Measurements from ENCODE around the gene COPS7B.

- PRO-cap, result no peak
- RAMPAGE, long total RNA, 3 experiments, result no peak in any of the 3 experiments
Observed at GRCh38 chr2:230873627-230874308, 9.0 kb downstream of the ITM2C start.

DNA sequence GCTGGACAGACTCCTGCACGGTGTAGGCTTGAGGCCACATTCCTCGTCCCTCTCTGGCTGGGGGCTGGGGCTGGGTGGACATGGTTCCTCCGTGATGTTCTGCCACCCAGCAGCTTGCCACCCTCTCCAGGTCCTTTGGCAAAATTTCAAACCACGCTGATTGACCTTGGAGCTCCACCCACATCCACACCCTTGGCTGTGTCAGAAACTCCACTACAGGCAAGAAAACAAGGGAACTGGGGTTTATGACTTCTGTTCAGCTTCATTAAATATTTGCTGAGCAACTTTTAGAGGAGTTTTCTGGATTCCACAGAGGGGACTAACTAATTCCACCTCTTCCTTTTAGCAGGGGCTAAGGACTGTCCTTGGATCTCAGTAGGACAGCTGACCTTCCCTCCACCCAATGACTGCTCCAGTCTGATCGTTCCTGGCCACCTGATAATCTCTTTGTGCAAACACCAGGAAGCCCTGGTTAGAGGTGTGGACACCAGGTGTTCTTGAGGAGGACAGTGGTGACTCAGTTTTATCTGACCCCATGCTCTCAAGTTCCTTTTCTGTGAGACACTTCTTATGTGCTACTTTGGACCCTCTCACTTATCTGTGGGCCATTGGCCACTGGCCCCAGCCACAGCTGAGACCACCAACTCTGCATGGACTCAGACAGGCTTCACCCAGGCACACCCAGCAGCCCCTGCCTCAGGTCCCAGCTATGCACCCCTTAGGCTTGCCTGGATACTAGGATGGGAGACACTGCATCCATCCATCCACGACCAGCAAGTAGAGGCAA lies 29.2 kb downstream of the GPR55 start:
- PRO-cap, result no peak
- RAMPAGE, long total RNA, 3 experiments, result no peak in any of the 3 experiments

GRCh38 chr2:230943632-230944031 lies 18.6 kb upstream of the GPR55 start:
- PRO-cap, result no peak
- RAMPAGE, long total RNA, 3 experiments, result no peak in any of the 3 experiments

DNA sequence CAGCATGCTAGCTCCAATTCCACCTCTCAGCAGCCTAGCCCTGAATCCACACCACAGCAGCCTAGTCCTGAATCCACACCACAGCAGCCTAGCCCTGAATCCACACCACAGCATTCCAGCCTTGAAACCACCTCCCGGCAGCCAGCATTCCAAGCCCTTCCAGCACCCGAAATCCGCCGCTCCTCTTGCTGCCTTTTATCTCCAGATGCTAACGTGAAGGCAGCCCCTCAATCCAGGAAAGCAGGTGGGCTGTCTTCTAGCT lies 301 bp downstream of the SPATA3 start:
- PRO-cap, result no peak
- RAMPAGE, long total RNA, 3 experiments, result no peak in any of the 3 experiments

GRCh38 chr2:231190565-231191375 lies 7.7 kb upstream of the ARMC9 start:
- PRO-cap, result unidirectional peak, minus-strand start at chr2:231190615; unidirectional peak, minus-strand start at chr2:231190653
- RAMPAGE, long total RNA, 3 experiments, result no peak in any of the 3 experiments

GRCh38 chr2:231306815-231307559 lies 88.5 kb upstream of the B3GNT7 start:
- PRO-cap, result no peak
- RAMPAGE, long total RNA, 3 experiments, result no peak in any of the 3 experiments

GRCh38 chr2:231342200-231342951 lies 53.1 kb upstream of the B3GNT7 start:
- PRO-cap, result no peak
- RAMPAGE, long total RNA, 3 experiments, result no peak in any of the 3 experiments

GRCh38 chr2:231370964-231371720 lies 24.4 kb upstream of the B3GNT7 start:
- PRO-cap, result no peak
- RAMPAGE, long total RNA, 3 experiments, result no peak in any of the 3 experiments

DNA sequence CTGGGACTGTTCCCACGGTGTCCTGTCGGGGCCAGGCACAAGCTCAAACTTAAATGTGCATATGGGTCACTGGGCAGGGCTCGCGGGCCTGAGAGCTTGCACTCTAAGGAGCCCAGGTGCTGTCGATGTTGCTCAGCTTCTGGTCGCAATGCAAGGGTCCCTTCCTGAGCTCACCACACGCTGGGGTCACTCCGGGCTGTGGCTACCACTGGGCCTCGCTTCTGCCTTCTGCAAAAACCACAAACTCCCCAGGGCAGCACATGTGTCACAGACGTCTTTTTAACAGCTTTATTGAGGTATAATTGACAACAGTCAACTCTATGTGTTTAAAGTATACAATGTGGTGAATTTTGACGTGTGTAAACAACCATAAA lies 11.9 kb upstream of the B3GNT7 start:
- PRO-cap, result no peak
- RAMPAGE, long total RNA, 3 experiments, result no peak in any of the 3 experiments

DNA sequence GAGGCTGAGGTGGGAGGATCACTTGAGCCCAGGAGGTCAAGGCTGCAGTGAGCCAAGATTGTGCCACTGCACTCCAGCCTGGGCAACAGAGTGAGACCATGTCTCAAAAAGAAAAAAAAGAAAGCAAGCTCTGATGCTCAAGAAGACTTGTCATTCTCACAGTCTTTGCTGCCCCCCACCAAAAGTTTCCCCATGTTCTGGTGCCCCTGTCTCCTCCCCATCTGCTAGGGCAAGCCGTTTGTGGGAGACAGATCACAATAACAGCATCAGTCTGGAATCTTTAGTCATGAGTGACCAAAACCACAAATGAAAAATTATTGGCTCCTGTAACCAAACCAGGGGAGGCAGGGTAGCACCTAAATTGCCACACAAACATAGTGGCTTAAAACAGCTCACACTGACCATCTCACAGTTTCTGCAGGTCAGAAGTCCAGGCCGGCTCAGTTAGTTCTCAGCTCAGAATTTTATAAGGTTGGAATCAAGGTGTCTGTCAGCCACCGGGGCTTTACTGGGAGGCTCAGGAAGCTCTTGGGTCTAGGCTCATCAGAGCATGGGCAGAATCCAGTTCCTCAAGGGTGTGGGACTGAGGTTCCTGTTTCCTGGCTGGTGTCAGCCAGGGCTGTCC lies 9.1 kb upstream of the B3GNT7 start:
- PRO-cap, result no peak
- RAMPAGE, long total RNA, 3 experiments, result no peak in any of the 3 experiments

DNA sequence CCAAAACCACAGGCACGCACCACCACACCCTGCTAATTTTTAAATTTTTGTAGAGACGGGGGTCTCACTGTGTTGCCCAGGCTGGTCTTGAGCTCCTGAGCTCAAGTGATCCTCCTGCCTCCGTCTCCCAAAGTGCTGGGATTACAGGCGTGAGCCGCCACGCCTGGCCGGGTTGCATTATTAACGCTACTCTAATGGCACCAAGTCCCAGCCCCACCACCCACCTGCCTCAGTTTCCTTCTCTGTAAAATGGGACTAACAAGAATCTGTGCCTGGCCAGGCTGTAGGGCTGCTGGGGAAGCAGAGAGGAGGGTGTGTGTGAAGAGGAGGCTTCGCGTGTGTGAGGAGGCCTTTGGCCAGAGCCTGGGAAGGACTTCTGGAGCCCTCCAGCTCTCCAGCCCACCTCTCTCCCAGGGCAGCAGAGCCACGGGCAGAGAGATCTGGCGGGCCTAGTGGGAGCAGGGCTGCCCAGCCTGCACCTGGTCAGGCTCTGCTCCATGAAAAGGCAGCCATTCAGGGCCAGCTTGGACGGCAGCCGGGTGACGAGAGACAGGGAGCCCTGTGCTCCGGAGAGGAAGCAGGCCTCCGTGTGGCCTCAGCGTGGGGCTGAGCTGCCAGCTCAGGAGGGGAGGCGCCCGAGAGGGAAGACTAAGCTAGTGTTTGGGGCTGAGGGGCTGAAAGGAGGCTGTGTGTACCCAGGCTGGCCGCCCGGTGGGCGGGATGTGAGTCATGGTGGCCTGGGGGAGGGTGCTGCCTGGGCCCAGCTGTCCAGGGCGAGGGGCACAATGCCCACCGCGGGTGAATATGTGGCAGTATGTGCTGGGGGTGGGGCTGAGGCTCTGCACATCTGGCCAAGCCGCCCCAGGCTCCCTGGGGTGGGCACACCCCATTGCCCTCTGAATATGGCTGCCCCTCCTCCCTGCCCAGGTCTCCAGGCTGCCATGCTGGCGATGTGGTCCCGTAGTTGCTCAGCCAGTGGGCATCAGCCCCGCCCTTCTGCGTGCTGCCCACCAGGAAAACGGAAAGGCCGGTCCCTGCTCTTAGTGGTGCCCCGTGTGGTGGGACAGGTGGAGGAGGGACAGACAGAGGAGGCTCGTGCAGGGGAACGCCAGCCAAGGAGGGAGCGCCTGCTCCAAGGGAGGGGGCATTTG lies 7.2 kb upstream of the B3GNT7 start:
- PRO-cap, result no peak
- RAMPAGE, long total RNA, 3 experiments, result no peak in any of the 3 experiments

GRCh38 chr2:231400929-231401764 lies 5.6 kb downstream of the B3GNT7 start:
- PRO-cap, result no peak
- RAMPAGE, long total RNA, 3 experiments, result no peak in any of the 3 experiments

DNA sequence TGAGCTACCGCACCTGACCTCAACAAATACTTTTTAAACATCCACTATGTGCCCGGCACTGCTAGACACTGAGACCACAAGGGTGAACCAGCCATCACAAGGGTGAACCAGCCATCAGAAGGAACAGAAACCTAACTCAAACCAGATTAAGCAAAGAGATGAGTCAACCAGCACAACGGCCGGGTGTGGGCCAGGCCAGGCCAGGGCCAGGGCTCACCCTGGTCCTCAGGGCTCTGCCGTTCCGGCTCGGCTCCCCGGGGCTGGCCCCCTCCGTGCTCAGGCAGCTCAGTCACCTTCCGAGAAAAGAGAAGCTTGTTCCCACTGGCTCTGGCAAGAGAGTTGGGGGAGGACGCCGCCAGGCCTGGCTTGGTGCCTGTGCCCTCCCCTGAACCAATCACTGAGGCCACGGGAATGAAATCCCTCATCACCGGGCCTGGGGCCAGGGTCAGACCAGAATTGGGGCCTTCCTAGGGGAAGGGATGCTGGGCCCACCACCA lies 4.5 kb downstream of the TEX44 start:
- PRO-cap, result no peak
- RAMPAGE, long total RNA, 3 experiments, result no peak in any of the 3 experiments

DNA sequence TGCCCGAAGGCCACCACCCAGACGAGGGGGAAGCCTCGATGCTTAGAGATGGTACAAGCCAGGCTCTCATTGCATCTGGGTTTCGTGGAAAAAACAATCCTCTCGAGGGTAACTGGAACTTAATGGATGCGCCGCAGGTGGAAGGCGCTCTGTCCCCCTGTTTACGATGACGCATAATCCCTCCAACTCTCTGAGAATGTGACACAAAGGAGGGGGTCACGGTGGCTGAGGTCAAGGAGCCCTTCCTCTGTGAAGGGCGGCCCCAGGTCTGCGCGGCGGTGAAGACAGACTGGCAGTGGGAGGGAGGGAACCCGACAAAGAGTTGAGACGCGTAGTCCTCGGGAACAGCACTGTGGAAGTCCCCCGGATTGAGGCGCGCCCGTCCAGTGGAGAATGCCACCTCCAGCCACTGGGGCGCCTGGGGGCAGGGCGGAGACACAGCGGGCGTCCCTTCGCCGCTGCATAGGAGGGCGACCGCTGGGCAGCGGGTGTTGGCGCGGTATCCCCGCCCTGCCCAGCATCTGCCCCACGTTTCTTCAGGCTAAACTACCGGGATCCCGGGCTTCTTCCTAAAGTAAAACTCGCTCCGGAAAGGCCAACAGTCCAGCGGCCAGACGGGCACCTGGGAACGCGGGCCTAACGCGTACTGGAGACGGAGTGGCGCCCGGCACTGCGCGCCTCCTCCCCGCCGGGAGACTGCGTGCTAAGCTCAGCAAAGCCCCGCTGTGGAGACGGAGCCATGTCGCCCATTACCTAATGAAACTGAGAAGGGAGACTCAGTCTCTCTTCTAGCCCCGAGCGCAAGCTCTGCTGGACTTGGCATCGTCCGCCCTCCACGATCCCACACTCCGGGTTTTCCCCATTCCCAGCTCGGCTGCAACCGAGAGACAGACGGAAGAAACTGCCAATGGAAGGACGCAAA lies 1.9 kb upstream of the PTMA start:
- PRO-cap, result bidirectional peak, plus-strand start at position 228 of the sequence, minus-strand start at position 163 of the sequence; bidirectional peak, plus-strand start at position 435 of the sequence, minus-strand start at position 352 of the sequence; bidirectional peak, plus-strand start at position 601 of the sequence, minus-strand start at position 571 of the sequence; bidirectional peak, plus-strand start outside the sequence, minus-strand start at position 882 of the sequence
- RAMPAGE, long total RNA, 3 experiments, result start-site peak on the plus strand in 2 of 3 experiments, centred at positions 430 to 471 of the sequence, 8 to 12 reads per replicate; start-site peak on the minus strand in 1 of 3 experiments, centred at position 858 of the sequence, 6 reads per replicate

GRCh38 chr2:231709644-231710027 lies 1.3 kb downstream of the PTMA start:
- PRO-cap, result bidirectional peak, plus-strand start at chr2:231709914, minus-strand start at chr2:231709845
- RAMPAGE, long total RNA, 3 experiments, result no peak in any of the 3 experiments

- PRO-cap, result no peak
- RAMPAGE, long total RNA, 3 experiments, result no peak in any of the 3 experiments
Observed at GRCh38 chr2:231713481-231714509, 5.5 kb downstream of the PTMA start.

GRCh38 chr2:231785936-231787234 lies at the start of gene COPS7B:
TSS of gene COPS7B (plus strand) at chr2:231786445.
- PRO-cap, result unidirectional peak, plus-strand start at chr2:231786445
- RAMPAGE, long total RNA, 3 experiments, result start-site peak on the plus strand in 3 of 3 experiments, at chr2:231786425-231786461 at its widest, 21 to 33 reads per replicate

DNA sequence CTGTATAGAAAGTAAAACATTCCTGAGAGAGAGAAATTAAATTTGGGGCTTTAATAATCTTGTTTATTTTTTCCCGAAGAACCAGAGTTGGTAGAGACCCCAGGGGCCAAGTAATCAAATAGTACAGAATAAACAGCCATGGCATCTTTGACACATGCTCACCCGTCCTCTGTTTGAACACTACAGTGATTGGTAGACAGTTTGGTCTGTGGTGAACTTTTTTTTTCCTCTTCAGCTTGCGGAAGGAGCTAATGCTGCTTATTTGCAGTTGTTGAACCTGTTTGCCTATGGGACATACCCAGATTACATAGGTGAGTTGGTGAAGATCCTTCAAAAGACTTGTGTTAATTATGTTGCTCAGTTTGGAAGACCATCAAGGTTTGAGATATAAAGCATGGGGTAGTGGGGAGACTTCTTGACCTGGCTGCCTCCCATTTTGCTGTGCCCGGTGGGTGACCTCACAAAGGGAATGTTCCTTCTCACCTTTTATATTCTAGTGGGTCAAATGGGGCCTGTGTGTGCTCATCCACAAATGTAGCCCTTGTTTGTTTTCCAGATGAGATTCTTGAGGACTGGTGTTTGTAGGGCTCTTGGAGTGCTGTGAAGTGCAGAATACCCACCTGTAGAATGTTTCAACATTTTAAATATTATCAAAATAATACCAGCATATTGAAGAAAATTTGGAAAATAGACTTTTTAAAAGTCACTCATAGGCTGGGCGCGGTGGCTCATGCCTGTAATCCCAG lies 5.4 kb downstream of the COPS7B start:
- PRO-cap, result no peak
- RAMPAGE, long total RNA, 3 experiments, result no peak in any of the 3 experiments

DNA sequence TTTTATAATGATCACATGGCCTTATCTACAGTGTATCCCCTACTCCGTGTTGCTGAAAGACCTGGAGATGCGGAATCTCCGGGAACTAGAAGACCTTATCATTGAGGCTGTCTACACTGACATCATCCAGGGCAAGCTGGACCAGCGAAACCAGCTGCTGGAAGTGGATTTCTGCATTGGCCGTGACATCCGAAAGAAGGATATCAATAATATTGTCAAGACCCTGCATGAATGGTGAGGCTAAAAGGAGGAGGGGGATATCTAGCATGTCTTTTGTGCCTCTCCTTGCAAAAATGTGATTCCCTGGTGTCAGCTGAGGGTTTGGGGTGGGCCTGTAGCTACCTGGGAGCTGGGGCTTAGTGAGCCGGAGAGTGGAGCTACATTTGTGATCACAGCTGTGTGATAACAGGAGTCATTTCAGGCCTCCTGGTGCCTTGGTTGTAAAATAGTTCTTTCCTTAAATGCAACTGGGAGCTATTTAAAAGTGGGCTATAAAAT lies 9.9 kb downstream of the COPS7B start:
- PRO-cap, result no peak
- RAMPAGE, long total RNA, 3 experiments, result no peak in any of the 3 experiments

DNA sequence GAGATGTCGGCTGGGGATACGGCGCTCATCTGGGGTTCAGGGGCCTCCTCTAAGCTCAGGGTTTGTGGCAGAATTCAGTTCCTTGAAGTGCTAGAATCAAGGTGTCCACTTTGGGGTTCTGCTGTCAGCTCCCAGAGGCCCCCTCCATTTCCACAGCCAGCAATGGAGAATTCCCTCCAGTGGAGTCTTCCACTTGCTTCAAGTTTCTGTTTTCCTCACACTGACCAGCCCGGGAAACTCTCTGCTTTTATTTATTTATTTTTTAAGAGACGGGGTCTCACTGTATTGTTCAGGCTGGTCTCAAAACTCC lies 7.4 kb upstream of the ECEL1 start:
- PRO-cap, result no peak
- RAMPAGE, long total RNA, 3 experiments, result no peak in any of the 3 experiments

Measured in gastrocnemius medialis (tissue), 3 donors.